Pericardium (tissue), 1 donor: ENCODE data around the genes STT3A, CHEK1 and FOXRED1.

- RRBS: 87% methylated on average over 5 of the region's 30 CpGs
These were observed 145.0 kb downstream of the FEZ1 start for GRCh38 chr11:125350885-125351671.

- RRBS: 97% methylated on average over 2 of the region's 16 CpGs
These were observed 40.1 kb downstream of the FEZ1 start for GRCh38 chr11:125455882-125456439.

DNA sequence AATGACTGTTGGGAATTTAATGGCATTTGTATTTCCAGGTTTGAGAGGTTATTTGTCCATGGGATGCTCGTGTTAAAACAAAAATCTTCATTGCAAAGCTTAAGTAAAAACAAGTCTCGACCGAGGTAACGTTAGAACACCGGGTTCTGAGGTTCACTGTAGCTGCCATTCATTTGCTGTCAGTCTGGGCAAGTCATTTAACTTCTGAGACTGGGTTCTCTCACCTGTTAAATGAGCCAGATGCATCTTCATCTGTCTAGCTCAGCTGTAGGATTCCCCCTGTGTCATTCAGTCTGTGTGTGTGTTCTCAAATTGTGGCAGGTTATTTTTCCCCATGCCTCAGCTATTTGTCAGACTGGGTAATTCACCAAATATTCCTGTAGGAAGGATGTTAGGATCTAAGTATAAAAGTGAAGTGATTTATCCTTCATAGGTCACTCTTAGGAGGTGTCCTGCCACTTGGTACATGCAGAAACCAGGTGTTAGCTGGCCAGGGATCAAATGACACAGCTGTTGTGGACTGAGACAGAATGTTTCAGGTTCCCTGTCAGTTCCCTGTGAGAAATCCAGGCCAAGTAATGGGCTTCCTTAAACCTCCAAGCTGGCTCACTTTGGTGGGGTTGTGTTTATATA lies 905 bp downstream of the EI24 start:
- RRBS: no CpG with 5 or more reads among the region's 5 CpGs

GRCh38 chr11:125592786-125593865 lies at the start of gene STT3A:
Gene STT3A (plus strand): TSS chr11:125592852.
- RRBS: 2% methylated on average over 11 of the region's 39 CpGs

- RRBS: 2% methylated on average over 3 of the region's 67 CpGs
These were observed at the start of gene CHEK1 for GRCh38 chr11:125624968-125626033. Gene CHEK1 (plus strand): TSS chr11:125625163.

DNA sequence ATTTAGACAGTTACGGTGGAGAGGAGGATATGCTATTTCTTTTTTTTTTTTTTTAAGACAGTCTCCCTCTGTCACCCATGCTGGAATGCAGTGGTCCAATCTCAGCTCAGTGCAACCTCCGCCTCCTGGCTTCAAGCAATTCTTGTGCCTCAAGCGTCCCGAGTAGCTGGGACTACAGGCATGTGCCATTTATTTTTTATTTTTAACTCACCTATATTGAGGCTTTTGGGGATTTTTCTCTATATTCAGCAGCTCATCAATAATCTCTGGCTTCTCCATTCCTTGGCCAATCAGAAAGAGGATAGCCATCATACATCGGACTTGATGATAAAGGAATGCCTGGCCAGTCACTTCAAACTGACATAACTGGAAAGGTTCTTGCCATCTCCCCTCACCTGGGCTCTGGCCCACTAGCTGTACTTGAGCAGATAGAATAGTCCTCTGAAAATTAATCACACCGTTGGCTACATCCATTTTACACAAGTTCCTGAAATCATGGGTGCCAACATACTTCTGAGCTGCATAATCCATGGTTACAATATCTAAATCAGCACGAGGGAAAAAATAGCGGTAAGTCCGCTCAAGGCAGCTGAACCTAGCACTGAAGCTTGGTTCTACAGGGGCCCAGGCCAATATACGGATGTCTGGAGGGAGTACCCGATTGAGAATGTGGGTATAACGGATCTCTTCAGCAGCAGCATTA lies 7.7 kb downstream of the HYLS1 start:
- RRBS: no CpG with 5 or more reads among the region's 12 CpGs

DNA sequence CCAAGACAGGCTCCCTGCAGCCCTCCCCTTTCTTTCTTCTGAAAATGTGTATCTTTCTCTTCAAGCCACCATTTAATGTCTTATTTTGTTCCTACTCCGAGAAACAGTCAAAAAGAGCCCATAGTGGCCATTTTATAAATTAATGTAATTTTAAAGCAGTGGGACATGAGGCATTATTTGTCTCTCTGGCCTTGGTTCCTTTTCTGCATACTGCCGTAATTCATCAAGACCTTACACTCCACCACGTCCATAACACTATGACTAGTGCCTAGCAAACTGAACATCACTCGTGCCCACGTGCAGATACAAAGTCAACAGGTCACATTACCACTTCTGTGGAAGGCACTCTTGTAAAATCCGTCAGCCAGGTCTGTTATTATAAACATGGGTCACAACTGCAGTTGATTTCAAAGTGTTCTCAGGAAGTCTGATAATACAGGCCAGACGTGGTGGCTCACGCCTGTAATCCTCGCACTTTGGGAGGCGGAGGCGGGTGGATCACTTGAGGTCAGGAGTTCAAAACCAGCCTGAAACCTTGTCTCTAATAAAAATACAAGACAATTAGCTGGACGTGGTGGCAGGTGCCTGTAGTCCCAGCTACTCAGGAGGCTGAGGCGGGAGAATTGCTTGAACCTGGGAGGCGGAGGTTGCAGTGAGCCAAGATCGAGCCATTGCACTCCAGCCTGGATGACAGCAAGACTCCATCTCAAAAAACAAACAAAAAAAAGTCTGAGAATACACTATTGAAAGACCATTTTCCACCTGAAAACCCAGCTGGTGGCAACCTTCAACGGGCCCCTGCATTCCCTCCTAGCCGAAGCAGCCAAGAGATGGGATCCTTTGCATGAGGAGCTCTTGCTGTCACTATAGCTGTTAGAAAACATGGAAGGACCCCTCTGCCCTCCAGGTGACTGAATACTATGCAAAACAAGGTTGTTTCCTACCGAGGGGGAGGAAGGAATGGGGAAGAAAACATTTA lies 14.2 kb downstream of the VSIG10L2 start:
- RRBS: no CpG with 5 or more reads among the region's 18 CpGs

GRCh38 chr11:126260055-126260704 lies 8.5 kb downstream of the SRPRA start:
- RRBS: no CpG with 5 or more reads among the region's 6 CpGs

GRCh38 chr11:126268739-126269770 lies at the start of gene FOXRED1:
Gene FOXRED1 (plus strand): TSS chr11:126269154.
- RRBS: 1% methylated on average over 22 of the region's 66 CpGs

DNA sequence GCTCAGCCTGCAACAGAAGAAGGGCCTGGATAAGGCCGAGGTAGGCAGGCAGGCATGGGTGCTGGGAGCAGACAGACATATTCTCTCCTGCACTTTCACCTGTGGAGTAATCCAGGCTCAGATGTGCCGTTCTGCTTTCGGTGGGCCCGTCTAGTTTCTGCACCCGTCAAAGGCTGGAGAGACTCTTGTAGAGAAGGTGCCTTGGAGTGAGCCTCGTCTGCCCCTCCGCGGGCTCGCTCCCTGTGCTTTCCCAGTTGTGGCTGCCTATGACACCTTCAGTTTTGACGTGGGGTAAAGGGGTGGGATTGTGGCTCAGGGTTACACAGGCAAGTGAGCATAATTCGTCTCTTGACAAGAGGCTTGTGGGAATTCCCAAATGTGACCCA lies 16.3 kb upstream of the ST3GAL4 start:
- RRBS: no CpG with 5 or more reads among the region's 11 CpGs

- RRBS: no CpG with 5 or more reads among the region's 10 CpGs
These were observed 112.5 kb downstream of the ST3GAL4 start for GRCh38 chr11:126467881-126468485.

- RRBS: no CpG with 5 or more reads among the region's 8 CpGs
These were observed 77.9 kb downstream of the KIRREL3 start for GRCh38 chr11:126922524-126923139.

DNA sequence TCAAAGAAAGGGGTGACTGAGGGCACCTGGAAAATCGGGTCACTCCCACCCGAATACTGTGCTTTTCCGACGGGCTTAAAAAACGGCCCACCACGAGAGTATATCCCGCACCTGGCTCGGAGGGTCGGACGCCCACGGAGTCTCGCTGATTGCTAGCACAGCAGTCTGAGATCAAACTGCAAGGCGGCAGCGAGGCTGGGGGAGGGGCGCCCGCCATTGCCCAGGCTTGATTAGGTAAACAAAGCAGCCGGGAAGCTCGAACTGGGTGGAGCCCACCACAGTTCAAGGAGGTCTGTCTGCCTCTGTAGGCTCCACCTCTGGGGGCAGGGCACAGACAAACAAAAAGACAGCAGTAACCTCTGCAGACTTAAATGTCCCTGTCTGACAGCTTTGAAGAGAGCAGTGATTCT lies 362.8 kb upstream of the KIRREL3 start:
- RRBS: no CpG with 5 or more reads among the region's 18 CpGs

- RRBS: no CpG with 5 or more reads among the region's 34 CpGs
These were observed 781.7 kb upstream of the KIRREL3 start for GRCh38 chr11:127781980-127783007.

GRCh38 chr11:128318823-128319338 lies 268.5 kb downstream of the ETS1 start:
- RRBS: no CpG with 5 or more reads among the region's 6 CpGs

DNA sequence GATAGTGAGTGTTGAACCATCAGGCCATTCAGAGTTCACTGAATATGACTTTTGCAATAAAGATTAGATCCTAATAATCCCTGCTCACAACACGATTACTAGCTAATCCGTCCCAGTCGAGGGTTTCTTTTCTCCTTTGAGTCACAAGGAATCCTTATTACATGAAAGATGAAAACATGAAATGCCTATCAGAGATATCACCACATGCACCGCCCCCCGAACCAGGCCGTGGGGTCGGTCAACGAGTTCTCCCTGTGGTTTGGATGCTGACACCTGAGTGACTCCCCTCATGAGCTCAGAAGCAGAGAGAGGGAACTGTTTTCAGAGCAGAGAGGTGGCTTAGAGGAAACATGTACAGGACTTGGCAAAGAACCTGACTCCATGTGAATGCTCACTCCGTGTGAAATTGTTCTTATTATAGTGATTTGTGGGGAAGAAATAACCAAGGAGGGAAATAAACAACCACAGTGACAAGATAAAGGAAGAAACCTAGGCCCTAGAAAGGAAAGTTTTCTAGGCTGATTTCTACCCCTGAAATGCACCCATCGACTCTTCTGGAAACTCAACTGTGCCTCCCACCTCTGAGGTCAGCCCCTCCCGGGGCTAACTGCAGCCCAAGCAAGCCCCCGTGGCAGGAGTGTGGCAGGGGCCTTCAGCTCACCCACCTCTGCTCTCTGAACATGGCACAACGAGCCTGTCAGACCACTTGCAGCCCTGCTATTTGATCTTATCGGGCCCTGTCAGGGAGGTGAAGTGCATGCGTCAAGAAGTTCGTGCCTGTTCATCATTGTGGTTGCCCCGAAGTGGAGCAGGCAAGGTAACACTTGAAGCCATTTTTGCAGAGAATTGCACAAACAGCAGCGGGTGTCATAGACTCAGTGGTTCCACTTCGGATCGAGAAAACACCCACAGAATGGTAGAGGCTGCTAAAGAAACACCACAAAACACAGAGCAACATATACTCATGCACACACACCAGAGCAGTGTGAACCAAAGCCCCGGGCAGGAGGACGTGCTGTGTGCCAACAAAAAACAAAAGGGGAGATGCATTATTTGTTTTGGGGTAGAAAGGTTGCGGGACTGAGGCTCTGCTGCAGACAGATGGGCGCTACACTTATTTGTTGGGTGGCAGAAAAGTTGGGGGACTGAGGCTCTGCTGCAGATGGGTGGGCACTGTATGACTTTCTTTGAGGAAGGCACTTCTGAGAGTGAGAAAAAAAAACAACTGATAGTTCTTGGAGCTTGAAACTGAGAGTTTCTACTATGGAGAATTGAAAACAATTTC lies 262.9 kb downstream of the ETS1 start:
- RRBS: no CpG with 5 or more reads among the region's 24 CpGs

DNA sequence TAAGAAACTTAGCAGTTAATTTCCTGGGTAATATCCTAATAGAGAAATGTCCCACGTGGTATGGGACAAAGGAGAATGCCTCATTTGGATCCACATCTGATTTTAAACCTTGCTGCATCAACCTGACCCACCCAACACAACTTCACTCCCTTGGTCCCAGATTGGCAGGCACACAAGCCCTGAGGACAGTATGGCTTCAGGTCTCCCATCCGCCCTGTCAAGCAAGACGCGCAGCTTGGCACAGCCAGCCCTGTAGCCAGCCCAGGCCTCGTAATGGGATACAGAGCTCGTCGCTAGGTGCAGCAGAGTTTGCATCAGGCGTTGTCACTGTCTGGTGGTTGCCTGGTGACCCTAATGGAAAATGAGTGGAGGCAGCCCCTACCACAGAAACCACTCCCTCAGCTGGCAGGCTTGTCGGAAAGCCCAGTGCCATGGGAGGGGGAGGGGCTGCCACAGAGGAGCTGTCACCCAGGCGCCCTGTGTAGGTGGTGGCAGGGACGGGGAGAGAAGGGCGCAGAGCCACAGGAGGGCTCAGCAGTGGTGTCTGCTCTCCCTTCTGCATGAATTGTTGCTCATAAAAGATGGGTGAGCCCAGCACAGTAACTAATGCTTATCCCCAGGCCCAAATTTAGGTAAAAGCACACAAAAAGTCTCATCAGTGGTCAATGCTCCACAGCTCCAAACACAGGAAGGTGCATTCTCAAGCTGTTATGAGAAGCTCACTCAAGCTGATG lies 164.8 kb downstream of the ETS1 start:
- RRBS: no CpG with 5 or more reads among the region's 12 CpGs

DNA sequence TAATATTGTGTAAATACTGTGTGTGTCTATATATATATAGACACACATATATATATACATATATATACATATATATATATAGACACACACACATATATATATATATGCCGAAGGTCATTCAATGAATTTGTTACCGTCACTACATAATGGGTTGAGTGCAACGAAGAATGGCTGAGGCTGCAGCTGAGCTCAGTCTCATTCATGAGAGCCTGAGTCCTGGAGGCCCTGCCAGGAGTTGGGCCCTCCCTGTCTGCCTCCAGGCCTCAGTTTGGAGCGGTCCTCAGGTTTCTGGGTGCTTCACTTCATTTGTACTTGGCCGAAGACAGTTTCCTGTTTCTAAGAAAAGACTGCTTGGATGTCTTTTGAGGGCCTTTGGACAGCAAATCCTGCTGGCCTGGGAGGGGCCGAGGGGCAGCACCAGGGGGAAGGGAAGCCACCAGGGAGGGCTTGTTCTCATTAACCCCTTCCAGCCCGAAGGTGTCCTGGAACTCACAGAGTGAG lies 163.2 kb downstream of the ETS1 start:
- RRBS: no CpG with 5 or more reads among the region's 7 CpGs

DNA sequence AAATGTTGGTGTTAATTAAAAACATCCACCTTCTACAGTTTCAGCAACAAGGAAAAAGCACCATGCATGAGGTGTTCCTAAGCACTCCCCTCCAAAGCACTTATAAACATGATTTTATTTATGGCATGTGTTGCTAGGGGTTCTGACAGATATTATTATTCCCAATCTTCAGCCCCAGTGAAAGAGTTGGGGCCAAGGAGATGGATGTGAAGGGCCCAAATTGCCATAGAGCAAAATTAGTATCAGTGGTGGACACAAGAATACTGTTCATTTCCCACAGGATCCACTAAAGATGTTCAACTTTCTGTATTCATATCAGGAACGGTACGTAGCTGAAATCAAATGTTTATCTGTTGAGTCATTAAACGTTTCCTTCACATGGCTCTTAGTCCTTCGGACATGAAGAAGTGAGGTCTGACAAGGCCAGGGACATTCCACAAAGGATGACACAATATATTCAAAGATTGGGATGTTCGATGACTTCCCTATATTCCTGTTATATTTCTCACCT lies 129.2 kb downstream of the ETS1 start:
- RRBS: no CpG with 5 or more reads among the region's 5 CpGs

- RRBS: no CpG with 5 or more reads among the region's 4 CpGs
These were observed 126.9 kb downstream of the ETS1 start for GRCh38 chr11:128460149-128461188.